ENCODE measurements around the gene NPVF.

- RRBS, 2 experiments, result no CpG with 5 or more reads among the region's 13 CpGs
Measured at GRCh38 chr7:23127829-23128301, 22.3 kb downstream of the KLHL7 start.

DNA sequence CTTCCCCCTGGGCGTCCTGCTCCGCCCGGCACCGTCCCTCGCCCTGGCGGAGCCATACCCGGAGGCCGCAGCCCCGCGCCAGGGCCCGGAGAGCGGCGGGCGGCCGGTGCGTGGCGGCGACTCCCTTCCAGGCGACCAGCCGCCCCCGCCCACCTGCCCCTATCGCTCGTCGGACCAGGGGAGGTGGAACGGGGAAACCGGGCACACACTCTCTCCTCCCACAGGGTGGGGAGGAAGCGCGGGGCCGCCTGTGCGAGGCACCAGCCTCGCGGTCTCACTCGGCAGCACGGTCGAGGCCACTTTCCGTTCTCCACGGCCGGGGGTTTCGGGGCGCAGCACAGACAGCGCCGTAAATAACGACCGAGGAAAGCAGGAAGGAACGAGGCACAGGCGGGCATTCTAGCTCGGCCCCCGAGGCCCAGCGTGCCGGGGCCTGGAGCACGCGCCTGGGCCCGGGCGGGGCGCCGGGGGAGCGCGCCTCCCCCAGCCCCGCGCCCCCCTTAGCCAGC is 1.1 kb downstream of the IGF2BP3 start:
- RRBS, 2 experiments, result under 1 to 2% methylated on average over 23 of the region's 60 CpGs

DNA sequence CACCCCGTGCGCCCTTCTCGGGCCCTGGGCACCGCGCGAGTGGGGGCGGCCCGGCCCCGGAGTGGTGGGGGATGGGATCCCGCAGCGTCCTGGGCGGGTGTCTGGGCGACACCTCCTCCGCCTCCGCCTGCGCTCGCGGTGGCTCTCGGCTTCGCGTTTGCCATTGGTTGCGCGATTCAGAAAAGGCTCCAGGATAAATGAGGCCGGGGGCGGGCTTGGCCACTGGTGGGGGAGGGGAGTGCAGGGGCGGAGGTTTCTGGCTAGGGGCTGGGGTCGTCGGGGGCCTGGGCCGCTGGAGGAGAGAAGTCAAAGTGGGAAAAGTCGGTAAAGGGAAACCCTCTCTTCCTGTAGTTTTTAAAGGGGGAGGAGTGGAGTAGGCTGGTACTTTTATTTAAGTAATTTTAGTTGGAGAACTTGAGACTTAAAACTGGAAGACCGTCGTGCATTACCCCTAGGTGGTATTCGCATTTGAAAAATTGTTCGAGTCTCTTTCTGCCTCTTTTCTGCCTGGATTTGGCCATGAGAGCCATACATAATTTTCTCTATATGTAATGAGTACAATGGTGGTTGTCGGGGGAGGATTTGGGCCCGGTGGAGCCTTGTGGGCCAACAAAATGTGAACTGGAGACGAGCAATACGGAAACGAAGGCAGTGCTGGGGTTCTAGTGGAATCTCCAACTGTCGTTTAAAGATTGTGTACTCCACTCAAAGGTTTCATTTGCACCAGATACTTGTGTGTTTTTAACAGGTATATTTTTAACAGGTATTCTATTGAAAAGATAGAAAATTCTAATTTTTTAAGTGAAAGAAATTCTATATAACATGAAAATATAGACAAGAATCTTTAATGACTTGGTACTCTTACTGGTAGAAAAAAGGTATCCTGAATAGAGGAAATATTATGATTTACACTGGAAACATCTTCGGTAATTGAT is 1.2 kb upstream of the IGF2BP3 start:
- RRBS, 2 experiments, result no CpG with 5 or more reads among the region's 41 CpGs

- RRBS, 2 experiments, result no CpG with 5 or more reads among the region's 14 CpGs
Measured at GRCh38 chr7:23513572-23514515, 17.9 kb downstream of the TRA2A start.

DNA sequence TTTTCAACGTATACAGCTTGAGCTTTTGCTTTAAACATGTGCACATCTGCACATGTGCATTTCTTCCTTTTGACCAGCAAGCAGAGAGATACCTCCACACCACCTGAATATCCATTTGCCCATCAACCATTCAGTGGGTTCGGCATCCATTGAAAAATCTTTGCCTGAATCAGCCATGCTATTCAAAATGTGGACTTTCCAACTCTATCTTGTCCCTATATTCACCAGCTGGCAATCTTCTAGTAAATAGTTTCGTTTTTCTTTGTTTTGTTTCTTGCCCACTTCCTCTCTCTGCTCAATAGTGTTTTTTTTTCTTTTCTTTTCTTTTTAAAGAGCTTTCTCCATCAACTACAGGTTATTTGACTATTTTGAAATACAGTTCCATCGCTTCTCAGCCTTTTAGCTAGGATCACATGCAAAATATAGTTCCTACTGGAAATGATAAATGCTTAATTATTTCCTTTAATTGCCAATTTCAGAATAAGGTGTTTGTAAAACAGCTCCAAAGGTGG is 7.8 kb upstream of the TRA2A start:
- RRBS, 2 experiments, result no CpG with 5 or more reads among the region's 4 CpGs

DNA sequence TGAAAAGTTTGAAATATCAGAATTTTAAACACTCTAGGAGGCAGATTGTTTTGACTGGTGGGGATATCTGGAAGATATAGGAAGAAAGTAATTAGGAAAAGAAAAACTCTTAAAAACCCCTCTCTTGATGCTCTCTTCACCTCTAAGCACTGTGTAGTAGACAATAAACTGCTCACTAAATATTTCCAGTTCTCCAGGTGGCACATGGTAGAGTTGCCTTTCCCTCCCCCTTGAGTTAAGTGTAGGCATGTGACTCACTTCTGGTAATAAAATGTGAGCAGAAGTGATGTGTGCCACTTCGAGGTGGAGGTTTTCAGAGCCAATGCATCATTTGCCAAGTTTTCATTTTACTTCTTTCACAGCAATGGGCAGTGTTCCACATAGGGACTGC is 131.7 kb upstream of the NPY start:
- RRBS, 2 experiments, result no CpG with 5 or more reads among the region's 1 CpG

DNA sequence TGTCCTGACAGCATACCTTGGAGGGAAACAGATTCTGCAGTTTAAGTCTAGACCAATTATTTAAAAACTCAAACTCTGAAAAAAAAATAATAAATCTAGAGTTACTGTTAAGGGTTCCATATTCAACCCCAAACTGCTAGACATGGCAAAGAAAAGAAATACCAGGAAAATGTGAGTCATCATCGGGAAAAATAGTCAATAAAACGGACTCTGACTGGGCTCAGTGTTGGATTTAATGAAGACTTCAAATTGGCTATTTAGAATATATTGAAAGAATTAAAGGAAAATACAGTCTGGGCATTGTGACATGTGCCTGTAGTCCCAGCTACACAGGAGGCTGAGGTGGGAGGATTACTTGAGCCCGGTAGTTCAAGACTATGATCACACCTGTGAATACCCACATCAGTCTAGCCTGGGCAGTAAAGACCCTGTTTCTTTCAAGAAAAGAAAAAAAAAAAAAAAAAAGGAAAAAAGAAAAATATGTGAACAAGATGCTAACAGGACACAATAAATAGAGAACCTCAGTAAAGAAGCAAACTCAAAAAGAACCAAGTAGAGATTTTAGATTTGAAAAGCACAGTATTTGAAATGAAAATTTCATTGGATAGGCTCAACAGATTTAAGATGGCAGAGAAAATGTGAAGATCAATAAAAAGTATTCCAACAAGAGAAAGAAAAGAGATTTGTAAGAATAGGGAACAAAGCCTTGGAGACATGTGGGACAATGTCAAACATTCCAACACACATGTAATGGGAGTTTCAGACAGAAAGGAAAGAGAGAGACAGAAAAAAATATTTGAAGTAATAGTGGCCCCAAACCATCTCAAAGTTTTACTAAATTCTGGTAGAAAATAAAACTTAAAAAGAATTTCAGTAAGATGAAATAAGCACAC is 30.8 kb downstream of the PALS2 start:
- RRBS, 2 experiments, result no CpG with 5 or more reads among the region's 3 CpGs

- RRBS, 2 experiments, result no CpG with 5 or more reads among the region's 8 CpGs
Measured at GRCh38 chr7:24749212-24749595, 8.1 kb downstream of the GSDME start.

DNA sequence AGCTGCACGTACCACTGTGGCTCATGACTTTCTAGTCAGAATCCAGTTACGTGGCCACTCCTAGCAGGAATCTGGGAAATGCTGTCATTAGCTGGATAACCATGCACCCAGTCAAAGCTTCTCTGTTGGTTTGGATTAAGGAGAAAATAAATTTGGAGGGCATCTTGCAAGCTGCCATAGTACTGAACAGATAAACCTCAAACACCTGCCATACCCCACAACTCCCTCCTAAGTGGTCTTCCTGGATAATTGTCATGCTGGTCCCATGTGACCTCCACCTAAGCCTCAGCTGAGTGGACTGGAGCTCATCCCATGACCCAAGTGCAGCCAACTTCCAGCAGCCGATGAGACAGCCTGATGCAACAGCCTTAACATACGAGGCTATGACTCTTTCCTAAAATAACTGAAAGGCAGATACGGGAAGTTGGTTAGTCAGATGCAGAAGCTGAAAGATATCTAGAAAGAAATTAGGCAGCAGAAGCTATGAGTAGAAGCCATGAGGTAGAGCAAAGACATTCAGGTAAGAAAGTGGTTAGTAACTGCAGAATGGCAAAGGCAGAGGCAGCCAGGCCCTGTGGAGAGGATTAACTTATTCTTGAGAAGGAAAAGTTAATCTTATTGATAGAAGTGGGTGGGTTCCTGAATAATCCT is 21.6 kb upstream of the GSDME start:
- RRBS, 2 experiments, result no CpG with 5 or more reads among the region's 5 CpGs

- RRBS, 2 experiments, result no CpG with 5 or more reads among the region's 7 CpGs
Measured at GRCh38 chr7:24821351-24822023, 64.2 kb upstream of the GSDME start.

GRCh38 chr7:24910791-24911444 is 69.1 kb downstream of the OSBPL3 start:
- RRBS, 2 experiments, result no CpG with 5 or more reads among the region's 6 CpGs

- RRBS, 2 experiments, result no CpG with 5 or more reads among the region's 6 CpGs
Measured at GRCh38 chr7:24965660-24966258, 14.2 kb downstream of the OSBPL3 start.

- RRBS, 2 experiments, result no CpG with 5 or more reads among the region's 9 CpGs
Measured at GRCh38 chr7:25028299-25029041, 48.5 kb upstream of the OSBPL3 start.

GRCh38 chr7:25117535-25118392 is 7.3 kb downstream of the CYCS start:
- RRBS, 2 experiments, result no CpG with 5 or more reads among the region's 10 CpGs

GRCh38 chr7:25126647-25127194 is 1.7 kb upstream of the CYCS start:
- RRBS, 2 experiments, result no CpG with 5 or more reads among the region's 3 CpGs

- RRBS, 2 experiments, result no CpG with 5 or more reads among the region's 1 CpG
Measured at GRCh38 chr7:25228199-25228622, at the start of gene NPVF. NPVF (minus strand) TSS chr7:25228486.

DNA sequence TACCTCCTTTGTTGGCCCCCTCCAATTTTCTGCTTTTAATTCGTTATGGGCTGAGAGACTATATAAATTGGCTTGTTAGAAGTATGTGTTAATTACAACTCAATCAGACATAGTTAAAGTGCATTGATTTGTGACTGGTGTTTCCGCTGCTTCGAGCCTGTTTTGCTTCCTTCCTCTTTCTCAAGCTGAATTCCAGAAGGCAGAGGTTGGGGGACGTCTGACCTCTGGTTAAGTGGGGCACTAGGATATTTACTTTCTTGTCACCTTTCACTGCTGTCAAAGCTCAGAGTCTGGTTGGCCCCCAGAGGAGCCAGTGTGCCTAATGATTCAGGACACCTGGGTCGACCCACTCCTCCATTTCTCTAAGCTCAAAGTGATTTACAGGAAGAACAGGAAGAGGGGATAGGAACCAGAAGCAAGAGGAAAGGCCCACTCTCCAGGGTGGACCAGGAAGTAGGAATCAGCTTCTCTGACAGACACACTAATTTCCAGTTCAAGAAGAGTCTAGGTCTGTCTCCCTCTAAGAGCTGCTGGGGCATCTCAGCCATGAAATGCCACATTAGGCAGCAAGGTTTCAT is 397.1 kb upstream of the NPVF start:
- RRBS, 2 experiments, result no CpG with 5 or more reads among the region's 5 CpGs

DNA sequence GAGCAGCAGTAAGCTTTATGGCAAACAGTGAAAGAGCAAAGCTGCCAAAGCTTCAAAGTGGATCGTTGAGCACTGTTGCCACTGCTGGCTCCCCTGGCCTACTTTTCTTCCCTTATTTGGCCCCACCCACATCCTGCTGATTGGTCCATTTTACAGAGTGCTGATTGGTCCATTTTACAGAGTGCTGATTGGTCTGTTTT is 451.9 kb upstream of the NFE2L3 start:
- RRBS, 2 experiments, result no CpG with 5 or more reads among the region's 1 CpG

- RRBS, 2 experiments, result no CpG with 5 or more reads among the region's 12 CpGs
Measured at GRCh38 chr7:25750528-25751316, 401.3 kb upstream of the NFE2L3 start.

DNA sequence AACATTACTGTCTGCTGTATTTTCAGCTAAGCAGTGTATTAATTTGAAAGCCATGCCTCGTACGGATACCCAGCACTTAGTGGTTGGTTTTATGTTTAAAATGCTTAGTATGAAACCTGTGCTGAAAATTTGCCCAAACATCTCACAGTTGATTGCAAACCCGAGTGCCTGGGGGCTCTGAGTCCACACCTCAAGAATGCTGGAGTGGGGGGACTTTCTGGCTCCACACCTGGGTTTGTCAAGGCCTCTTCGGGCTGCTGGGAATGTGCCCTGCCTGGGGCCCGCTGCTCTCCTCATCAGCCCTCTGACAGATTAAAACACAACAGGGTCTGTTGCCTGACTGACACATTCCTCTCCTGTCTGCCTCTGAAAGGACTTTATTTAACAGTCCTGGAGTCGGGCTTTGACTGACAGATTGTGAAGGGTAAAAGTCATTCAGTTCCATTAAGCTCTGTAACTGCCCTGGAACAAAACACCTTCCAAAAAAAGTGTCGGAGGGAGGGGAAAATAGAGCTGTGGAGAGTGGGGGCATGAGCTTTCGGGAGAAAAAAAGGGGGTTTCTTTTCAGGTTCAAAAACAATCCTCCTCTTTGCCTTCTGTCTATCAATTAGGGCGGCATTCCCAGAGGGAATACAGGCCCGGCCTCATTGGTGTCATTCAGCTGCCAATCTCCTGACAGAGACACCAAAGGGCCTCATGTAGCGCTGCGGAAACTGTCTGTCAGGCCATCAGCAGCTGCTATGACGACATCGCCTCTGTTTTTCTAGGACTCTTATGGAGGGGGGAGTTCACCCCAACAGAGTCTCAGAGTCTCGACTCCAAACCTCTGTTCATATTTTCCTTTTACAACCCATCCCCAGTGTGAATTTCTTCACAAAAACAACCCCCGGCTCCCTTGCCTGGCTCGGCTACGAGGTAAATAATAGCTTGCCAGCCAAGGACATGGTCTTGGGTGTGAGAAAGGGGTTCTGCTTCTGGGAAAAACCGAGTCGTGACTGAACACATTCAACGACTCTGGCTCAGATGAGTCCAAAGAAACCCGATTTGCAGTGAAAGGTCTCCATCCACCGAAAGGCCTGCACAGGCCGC is 398.8 kb upstream of the NFE2L3 start:
- RRBS, 2 experiments, result no CpG with 5 or more reads among the region's 24 CpGs

Measured in NT2/D1 (cell line).